Melanocyte of skin (primary cell): Measurements from ENCODE around the genes STEAP3 and C2orf76.

GRCh38 chr2:118857472-118857741 is 10.0 kb upstream of the EN1 start:
- CAGE, long polyA plus RNA, 2 experiments, result no peak in any of the 2 experiments

GRCh38 chr2:119049923-119051113 is 108.2 kb downstream of the C1QL2 start:
- CAGE, long polyA plus RNA, 2 experiments, result no peak in any of the 2 experiments

GRCh38 chr2:119223280-119224184 is at the start of gene STEAP3:
Gene STEAP3 (plus strand): TSS chr2:119223834.
- CAGE, long polyA plus RNA, 2 experiments, result no peak in any of the 2 experiments

DNA sequence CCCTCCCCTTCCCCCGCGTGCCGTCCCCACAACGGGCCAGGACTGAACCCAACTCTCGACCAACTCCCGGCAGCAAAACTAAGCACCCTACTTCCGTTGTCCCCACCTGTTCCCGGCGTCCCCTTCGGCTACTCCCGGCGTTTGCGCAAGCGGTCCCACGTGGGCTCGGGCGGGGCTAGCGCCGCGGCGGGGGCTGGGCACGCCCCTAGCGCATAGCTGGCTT is at the start of gene C2orf76:
Gene C2orf76, minus strand, starts transcription at position 151 of the 223 bp plus-strand sequence.
- CAGE, long polyA plus RNA, 2 experiments, result start-site peak on the minus strand in 2 of 2 experiments, centred at positions 130 to 133 of the sequence, 38 to 246 reads per replicate

GRCh38 chr2:119430640-119430963 is 1.1 kb upstream of the TMEM37 start:
- CAGE, long polyA plus RNA, 2 experiments, result no peak in any of the 2 experiments

- CAGE, long polyA plus RNA, 2 experiments, result no peak in any of the 2 experiments
Measured at GRCh38 chr2:119442793-119443265, 11.2 kb downstream of the TMEM37 start.

DNA sequence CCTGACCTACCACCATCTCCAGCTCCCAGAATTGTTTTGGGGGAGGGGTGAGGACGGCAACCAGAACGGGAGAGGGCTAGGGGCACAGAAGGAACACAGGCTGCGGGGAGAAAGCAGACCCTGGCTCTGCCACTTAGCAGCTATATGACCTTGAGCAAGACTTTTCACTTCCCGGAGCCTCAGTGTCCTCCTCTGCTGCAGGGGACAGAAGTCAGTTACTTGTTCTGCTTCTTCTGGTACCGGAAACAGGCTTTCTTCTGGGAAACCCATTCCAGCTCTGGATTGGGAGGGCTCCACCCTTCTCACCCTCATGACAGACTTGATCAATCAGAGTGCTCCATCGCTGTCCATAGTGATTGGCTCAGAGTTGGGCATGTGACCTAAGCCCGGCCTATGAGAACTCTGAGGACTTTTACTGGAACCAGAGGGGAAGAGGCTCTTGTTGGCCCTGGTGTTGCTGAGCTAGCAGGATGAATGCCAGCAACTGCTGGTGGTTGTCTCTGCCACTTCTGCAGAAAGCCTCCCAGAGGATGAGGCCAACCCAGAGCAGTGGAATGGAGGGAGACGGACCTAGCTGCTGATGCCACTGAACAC is 33.2 kb downstream of the TMEM37 start:
- CAGE, long polyA plus RNA, 2 experiments, result no peak in any of the 2 experiments

DNA sequence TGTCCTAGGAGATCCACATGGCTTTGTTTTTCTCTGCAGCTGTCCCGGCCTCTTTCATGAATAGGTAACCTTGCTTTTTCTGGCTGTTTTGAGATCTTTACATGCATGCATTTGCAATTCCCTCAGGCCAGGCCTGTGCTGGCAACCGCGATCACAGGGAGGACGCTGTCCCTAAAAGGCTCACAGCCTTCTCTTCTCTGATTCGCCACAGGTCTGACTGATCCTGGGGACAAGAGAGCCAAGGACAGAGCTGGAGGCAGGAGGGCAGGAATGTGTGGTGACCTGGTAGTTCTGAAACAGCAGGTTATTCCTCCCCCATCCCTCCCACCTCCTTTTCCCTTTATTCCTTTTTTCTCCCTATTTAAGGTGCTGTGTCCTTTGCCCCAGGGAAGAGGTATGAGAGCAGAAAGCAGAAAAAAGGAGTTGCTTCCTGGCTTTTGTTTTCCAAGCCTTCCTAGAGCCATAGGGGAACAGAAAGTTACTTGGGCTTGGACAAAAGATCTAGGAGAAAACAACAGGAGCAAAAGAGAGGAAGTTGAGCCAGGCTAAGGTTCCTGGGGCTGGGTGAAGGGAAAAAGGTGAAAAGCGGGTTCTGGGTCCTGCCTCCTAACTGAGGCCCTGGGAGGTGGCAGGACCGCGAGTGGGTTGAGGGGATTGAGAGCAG is 21.9 kb downstream of the TMEM177 start:
- CAGE, long polyA plus RNA, 2 experiments, result no peak in any of the 2 experiments

DNA sequence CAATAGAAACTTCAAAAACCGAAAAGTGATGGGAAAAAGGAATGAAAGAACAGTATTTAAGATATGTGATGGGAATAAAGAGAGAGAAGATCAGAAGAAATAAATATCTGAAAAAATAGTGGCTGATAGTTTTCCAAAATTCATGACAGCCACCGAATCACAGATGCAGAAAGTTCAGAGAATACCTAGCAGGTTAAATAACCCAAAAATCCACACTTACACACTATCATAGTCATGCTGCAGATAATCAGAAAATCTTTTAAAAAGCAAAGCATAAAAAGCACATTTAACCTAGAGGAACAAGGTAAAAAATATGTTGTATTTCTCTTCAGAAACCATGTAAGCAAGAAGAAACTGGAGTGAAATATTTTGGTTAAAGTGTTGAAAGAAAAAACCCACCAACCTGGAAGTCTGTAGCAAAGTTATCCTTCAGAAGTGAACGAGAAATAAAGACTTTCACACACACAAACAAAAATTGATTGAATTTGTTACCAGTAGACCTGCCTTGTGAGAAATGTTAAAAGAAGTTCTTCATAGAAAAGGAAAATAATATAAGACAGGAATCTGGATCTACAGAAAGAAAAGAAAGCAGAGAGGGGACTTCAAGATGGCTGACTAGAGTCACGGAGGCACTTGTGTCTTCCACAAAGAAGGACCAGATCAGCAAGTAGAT is 110.8 kb upstream of the EPB41L5 start:
- CAGE, long polyA plus RNA, 2 experiments, result no peak in any of the 2 experiments

- CAGE, long polyA plus RNA, 2 experiments, result no peak in any of the 2 experiments
Measured at GRCh38 chr2:120216125-120216602, 7.0 kb downstream of the TMEM185B start.

GRCh38 chr2:120233050-120233415 is 9.8 kb upstream of the TMEM185B start:
- CAGE, long polyA plus RNA, 2 experiments, result no peak in any of the 2 experiments

- CAGE, long polyA plus RNA, 2 experiments, result no peak in any of the 2 experiments
Measured at GRCh38 chr2:120245402-120245917, 7.2 kb upstream of the RALB start.

DNA sequence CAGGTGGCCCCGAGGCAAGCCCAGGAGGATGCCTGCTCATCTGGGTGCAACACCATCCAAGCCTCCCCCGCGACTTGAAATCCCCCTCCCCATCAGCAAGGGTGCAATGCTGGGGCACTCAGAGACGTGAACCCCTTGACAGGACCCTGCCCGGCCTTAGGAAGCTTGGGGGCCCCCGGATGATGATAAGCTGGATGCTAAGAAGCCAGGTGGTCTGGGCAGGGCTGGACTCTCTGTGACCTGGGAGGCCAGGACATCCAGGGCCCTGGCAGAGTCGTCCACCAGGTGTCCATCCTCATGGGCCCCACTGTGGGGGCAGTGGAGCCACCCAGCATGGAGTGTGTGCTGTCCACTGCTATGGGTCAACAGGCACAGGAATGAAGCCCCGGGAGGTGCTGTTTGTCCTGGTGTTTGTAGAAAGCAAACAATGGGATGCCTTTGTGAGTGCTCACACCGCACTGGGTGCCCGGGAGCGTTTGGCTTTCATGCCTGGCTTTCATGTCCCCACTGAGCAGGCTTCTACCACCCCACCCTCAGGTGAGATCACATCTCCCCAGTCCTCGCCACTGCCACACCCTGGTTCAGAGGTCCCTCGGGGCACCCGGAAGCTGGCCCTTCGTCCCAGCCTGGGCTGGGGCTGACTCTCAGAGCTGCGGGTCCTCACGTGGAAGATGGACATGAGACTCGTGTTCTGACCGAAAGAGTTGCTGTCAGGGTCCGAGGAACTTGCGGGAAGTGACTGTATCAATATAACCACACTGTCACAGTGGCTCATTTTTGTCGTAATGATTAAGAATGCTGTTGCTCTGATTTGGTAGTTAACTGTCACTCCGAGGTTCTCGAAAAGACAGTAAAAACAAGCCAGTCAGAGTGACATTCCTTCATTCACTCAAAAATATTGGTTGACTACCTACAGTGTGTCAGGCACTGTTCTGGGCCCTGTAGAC is 53.2 kb downstream of the INHBB start:
- CAGE, long polyA plus RNA, 2 experiments, result no peak in any of the 2 experiments

DNA sequence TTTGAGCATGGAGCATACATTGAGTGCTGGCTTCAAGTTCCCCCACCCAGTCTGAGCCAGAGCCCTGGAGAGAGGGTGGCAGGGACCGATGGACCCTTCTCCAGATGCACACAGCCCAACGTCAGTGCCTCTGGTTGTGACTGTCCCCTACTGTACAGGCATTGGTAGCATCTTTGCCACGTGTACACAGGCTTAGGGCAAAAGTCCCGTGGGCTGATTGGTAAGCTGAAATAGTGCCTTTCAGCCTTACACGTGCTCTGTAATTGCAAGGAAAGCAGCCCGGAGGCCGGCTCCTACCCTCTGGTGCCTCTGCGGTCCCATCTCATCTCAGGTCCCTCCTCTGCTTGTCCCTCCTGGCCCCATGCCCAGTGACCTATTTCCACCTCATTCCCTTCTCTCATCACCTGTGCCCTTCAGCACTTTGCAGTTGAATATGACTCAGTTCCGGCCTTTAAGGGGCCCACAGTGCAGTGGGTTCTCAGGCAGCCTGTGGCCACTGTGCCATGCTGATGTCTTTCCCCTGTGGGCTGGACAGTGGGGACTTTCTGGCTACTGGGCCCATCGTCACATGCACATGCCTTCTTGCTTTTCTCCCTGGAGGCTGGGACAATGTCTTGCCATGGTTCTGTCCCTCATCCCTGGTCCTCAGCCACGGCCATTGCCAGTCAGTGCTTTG is 154.2 kb downstream of the INHBB start:
- CAGE, long polyA plus RNA, 2 experiments, result no peak in any of the 2 experiments

DNA sequence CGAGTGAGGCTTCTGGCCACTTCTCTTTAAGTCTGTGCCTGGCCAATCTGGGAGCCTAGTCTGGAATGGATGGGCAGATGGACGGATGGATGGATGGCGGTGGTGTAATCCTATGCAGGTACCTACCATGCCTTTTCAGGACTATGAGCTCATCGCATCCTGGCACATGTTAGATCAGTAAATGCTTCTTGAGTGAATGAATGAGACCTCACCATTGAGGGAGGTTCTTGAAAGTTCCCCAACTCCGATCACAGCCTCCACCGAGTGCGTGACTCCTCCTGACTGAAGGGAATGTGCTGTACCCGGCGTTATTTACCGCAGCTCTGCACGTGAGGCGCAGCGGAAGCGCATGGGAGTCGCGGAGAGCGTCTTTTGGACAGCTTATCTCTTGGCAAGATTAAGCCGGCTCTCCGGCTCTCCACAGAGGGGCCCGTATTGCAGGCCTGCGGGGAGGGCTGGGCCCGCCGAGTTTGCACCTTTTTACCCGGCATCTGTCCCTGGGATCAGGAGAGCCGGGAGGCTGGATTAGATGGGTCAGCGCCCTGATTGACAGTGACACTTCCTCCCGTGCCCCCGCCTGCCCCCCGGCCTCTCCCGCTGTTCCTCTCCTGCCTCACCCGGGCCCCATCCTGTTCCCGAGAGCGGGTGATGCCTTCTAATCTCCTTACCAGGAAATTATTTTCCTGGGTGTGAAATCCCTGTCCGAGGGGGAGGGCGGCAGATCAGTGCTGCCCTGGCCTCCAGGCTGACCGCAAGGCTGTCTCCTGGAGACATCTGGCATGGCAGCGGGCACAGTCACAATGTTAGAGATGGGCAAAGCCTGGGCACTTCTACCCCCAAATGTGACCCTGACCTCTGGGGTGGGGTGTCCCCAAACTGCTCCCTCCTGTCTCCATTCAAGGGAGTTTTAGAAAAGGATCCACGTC is 176.3 kb downstream of the INHBB start:
- CAGE, long polyA plus RNA, 2 experiments, result no peak in any of the 2 experiments

DNA sequence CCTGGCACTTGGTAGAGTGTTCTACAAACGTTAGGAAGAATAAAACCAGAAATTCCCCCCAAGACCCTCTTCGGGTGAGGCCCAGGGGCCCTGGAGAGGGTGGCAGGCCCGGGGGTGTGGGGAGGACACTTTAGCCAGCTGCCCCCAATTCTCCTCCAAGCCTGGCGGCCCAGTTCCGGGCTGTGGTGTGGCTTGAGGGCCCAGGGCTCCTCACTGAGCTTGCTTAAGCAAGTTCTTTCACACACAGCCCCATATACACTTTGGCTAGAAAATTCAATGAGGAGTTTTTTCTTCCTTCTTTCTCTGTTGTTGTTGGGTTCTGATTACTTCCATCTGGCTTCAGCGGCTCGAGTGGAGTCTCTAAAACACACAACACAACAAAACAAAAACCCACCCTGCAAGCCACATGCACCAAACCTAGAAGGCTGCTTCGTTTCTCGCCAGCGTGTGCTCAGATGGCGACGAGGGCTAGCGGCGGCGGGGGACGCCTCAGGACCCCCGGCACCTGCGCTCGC is 760 bp upstream of the GLI2 start:
- CAGE, long polyA plus RNA, 2 experiments, result no peak in any of the 2 experiments

- CAGE, long polyA plus RNA, 2 experiments, result no peak in any of the 2 experiments
Measured at GRCh38 chr2:120737493-120738399, 2.1 kb downstream of the GLI2 start.

DNA sequence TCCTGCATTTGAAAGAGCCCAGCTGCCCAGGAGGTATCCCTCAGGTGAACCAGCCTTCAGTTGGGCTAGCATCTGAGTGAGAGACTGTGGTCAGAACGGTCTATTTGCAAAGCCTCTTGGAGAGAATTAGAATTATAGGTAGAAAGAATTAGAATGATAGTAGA is 2.8 kb downstream of the GLI2 start:
- CAGE, long polyA plus RNA, 2 experiments, result no peak in any of the 2 experiments

DNA sequence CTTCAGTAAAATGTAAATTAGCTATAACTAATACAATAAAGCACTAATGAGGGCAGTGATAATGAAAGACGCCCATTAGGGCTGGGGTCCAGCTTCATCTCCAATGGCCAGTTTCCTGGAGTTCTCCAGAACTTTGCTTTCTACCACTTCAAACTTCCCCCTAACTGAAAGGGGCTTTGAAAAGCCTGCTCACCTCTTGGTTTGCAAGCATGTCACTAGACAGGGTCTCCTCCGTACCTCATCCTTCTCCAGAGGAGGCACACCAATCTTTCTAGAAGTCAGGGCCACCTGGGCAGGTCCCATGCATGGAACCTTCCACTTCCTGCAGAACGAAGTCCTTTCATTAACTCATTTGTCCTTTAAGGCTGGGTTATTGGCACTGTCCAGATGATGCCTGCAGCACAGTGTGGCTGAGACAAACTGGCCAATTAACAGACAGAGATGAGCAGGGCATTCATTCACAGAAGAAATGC is 245.5 kb downstream of the TFCP2L1 start:
- CAGE, long polyA plus RNA, 2 experiments, result no peak in any of the 2 experiments

DNA sequence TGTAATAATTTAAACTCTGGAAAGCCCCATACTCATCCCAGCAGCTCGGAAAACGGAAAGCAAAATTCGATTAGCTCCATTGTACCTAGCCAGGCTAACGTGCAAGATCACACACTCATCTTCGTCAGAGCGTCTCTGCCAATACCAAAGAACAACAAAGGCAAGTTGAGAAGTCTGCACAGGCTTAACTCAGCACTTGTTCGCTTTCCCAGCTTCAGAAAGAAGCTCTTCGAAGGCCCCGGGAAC is 790 bp downstream of the CLASP1 start:
- CAGE, long polyA plus RNA, 2 experiments, result no peak in any of the 2 experiments